ENCODE measurements around a stretch of chr7.

DNA sequence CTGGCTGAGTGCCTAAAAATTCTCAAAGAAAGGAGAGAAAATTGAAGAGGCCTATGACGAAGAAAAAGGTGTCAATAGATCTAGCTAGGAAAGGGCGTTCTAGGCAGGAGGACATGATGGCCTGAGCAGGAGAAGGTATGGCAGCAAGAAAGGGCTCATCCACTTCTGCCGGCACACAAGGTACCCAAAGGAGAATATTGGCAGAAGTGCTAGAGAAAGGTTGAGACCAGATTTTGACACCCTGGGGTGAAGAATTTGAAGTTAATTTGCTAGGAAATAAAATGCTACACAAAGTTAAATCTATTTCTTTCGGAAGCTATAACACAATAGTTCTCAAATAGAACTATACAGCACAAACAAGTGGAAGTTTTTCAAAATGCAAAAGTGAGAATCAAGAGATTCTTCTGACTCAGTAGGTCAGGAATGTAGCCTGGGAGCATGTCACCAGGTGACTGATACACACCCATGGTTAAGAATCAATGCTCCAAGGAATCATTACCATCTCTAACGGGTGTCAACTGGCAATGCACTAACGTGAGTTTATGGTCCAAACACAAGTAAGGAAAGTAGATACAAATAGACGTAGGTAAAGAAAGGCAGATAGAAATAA, 170.7 kb downstream of the SRPK2 start:
- RAMPAGE, long total RNA = no peak
- RRBS = no CpG with 5 or more reads among the region's 7 CpGs

GRCh38 chr7:105319666-105320226, 69.0 kb downstream of the SRPK2 start:
- RAMPAGE, long total RNA = no peak
- RRBS = no CpG with 5 or more reads among the region's 8 CpGs

DNA sequence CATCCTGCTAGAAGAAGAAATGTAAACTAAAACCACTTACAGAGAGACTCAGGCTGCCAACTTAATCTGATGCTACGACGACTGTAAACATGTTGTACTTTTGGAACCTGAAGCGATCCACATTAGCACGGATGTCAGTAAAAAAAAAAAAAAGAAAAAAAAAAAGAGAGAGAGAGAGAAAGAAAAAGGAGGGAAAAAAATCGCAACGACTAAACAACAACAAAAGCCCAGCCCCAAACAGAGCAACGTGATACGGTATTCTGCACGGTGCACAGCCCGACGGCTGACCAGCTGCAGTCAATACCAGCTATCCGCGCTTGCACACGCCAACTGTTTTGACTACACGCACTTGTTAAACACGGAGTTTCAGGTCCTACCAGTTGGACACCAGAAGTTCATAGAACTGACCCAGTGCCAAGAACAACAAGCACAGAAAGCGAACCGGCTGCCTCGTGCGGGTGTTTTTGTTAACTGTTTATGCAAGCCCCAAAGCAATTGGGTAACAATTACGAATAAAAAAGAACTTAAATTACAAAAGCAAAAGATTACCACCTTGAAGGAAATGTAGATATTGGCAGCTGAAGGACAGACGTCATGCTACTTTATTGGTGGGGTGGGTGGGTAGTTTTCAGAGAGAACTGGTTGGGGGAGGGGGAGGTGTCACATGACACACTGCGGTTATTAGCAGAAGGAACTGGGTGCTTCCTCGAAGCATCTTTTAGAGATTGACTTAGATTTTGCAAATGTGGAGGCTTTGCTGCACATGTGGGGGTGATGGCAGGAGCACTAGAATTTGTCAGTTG, 110.4 kb upstream of the EFCAB10 start:
- RAMPAGE, long total RNA = no peak
- RRBS = no CpG with 5 or more reads among the region's 24 CpGs

DNA sequence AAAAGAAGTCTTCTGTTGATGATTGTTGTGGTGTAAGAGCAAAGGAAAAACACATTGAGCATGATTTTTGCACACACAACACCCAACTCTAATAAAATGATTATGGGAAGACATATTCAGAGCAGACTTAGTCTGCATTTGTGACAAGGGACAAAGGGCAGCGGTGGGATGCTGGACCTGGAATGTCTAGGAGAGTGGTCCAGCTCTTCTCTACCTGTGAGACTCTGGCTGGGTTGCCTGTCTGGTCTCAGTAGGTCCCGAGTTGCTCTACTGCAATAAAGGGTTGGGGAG, 128.3 kb downstream of the ATXN7L1 start:
- RAMPAGE, long total RNA = no peak
- RRBS = no CpG with 5 or more reads among the region's 2 CpGs

DNA sequence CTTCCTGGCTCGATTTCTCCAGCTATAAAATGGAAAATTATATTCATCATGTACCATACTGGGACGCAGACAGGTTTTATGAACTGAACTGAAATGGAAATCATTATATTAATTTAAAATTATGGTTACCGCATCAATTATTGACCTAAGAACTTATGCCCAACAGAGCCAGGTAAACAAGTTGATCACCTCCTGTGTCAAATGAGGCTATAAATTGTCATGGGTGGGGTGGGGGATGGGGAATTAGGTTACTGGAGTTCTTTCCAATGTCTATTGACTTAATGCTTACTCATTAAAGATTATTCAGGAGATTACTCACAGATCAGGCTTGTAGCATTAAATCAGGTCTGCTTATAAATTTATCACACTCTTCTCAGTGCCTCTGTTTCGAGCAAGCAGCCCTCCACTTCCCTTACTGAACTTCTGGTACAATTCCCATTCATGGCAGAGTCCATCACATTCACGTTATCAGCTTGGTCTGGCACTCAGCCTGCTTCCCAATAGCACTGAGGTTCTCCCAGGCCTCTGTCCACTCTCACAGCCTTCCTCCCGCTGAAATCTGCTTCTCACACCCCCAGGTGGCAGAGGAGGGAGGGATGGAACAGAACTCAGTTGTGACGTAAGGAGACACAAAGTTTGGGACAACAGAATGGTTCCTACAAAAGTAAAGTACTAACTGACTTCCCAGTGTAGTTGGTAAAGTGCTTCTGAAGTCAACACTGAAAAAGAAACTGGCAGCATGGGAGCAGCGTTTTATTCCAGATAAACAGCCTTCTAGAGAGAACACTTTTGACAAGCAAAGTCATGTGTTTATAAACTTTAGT, 81.7 kb downstream of the ATXN7L1 start:
- RAMPAGE, long total RNA = no peak
- RRBS = no CpG with 5 or more reads among the region's 8 CpGs

- RAMPAGE, long total RNA = no peak
- RRBS = no CpG with 5 or more reads among the region's 6 CpGs
Measured at GRCh38 chr7:105849128-105850037, 27.0 kb downstream of the ATXN7L1 start.

DNA sequence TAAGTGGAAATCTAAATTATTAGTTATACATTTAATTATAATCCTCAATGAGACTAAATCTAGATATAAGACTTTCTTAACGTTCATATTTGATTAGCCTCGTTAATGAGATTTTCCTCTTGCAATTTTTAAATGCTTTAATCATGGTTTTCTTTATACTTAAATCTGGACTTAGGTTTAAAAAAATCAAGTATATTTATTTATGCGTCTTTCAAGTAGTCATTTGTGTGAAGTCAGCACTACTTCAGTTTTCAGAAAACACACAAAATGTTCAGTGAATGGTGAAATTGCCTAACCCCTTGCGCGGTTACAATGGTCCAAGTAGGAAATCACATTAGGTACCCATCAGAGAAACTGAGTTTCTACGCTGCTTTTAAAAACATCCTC, 1.3 kb downstream of the SYPL1 start:
- RAMPAGE, long total RNA = no peak
- RRBS = no CpG with 5 or more reads among the region's 6 CpGs

- RAMPAGE, long total RNA = no peak
- RRBS = no CpG with 5 or more reads among the region's 5 CpGs
Measured at GRCh38 chr7:106199809-106200259, 84.9 kb downstream of the NAMPT start.

GRCh38 chr7:106239368-106239839, 45.4 kb downstream of the NAMPT start:
- RAMPAGE, long total RNA = no peak
- RRBS = no CpG with 5 or more reads among the region's 3 CpGs

- RAMPAGE, long total RNA = no peak
- RRBS = no CpG with 5 or more reads among the region's 12 CpGs
Measured at GRCh38 chr7:106257448-106258692, 26.9 kb downstream of the NAMPT start.

DNA sequence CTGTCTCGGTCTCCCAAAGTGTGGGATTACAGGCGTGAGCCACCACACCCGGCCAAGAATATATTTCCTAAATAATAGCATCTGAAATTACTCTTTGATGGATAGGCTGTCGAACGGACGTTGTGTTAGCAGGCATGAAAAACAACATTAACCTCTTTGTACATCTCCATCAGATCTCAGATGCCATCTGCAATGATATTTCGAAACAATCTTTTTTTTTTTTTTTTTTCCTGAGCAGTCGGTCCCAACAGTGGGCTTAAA, 25.2 kb downstream of the NAMPT start:
- RAMPAGE, long total RNA = no peak
- RRBS = no CpG with 5 or more reads among the region's 8 CpGs

- RAMPAGE, long total RNA = no peak
- RRBS = no CpG with 5 or more reads among the region's 5 CpGs
Measured at GRCh38 chr7:106264680-106265870, 19.7 kb downstream of the NAMPT start.

GRCh38 chr7:106276077-106276385, 8.8 kb downstream of the NAMPT start:
- RAMPAGE, long total RNA = no peak

- RAMPAGE, long total RNA = no peak
Measured at GRCh38 chr7:106279489-106279760, 5.4 kb downstream of the NAMPT start.

- RAMPAGE, long total RNA = no peak
- RRBS = no CpG with 5 or more reads among the region's 4 CpGs
Measured at GRCh38 chr7:106365171-106365886, 80.5 kb upstream of the NAMPT start.

GRCh38 chr7:106371698-106372118, 86.9 kb upstream of the NAMPT start:
- RAMPAGE, long total RNA = no peak
- RRBS = 88% methylated on average over 2 of the region's 3 CpGs

GRCh38 chr7:106414126-106414592, 129.4 kb upstream of the NAMPT start:
- RAMPAGE, long total RNA = no peak

DNA sequence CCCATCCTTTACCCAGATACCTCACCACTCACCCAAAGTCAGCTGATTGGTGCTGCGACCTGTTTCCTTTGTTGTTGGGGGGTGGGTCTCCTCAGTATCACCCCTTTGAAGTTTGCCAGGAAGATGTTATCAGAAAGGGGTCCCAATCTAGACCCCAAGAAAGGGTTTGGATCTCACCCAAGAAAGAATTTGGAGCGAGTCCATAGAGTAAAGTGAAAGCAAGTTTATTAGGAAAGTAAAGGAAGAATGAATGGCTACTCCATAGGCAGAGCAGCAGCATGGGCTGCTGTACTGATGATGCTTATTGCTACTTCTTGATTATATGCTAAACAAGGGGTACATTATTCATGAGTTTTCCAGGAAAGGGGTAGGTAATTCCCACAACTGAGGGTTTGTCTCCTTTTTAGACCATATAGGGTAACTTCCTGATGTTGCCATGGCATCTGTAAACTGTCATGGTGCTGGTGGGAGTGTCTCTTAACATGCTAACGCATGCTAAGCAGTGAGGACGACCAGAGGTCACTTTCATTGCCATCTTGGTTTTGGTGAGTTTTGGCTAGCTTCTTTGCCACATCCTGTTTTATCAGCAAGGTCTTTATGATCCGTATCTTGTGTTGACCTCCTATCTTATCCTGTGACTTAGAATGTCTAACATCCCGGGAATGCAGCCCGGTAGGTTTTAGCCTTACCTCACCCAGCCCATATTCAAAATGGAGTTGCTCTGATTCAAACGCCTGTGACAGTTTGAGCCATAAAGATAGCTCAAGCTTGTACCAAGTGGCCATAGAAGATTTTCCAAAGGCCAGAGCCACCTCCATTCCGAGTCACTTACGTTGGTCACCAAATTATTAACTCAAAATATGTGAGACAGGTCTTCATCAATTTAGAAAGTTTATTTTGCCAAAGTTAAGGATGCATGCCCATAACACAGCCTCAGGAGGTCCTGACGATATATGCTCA, 175.9 kb upstream of the NAMPT start:
- RAMPAGE, long total RNA = no peak
- RRBS = no CpG with 5 or more reads among the region's 11 CpGs

- RAMPAGE, long total RNA = no peak
- RRBS = no CpG with 5 or more reads among the region's 2 CpGs
Measured at GRCh38 chr7:106886371-106887095, 21.5 kb downstream of the PIK3CG start.

- RAMPAGE, long total RNA = no peak
- RRBS = no CpG with 5 or more reads among the region's 7 CpGs
Measured at GRCh38 chr7:107006923-107008024, 37.2 kb upstream of the PRKAR2B start.

All from kidney epithelial cell (primary cell).